Thoracic aorta endothelial cell (primary cell): ENCODE measurements around the genes MPZL1 and MPC2.

- CAGE, long polyA plus RNA = no peak
Measured at GRCh38 chr1:167421734-167422113, 96.6 kb downstream of the CD247 start.

DNA sequence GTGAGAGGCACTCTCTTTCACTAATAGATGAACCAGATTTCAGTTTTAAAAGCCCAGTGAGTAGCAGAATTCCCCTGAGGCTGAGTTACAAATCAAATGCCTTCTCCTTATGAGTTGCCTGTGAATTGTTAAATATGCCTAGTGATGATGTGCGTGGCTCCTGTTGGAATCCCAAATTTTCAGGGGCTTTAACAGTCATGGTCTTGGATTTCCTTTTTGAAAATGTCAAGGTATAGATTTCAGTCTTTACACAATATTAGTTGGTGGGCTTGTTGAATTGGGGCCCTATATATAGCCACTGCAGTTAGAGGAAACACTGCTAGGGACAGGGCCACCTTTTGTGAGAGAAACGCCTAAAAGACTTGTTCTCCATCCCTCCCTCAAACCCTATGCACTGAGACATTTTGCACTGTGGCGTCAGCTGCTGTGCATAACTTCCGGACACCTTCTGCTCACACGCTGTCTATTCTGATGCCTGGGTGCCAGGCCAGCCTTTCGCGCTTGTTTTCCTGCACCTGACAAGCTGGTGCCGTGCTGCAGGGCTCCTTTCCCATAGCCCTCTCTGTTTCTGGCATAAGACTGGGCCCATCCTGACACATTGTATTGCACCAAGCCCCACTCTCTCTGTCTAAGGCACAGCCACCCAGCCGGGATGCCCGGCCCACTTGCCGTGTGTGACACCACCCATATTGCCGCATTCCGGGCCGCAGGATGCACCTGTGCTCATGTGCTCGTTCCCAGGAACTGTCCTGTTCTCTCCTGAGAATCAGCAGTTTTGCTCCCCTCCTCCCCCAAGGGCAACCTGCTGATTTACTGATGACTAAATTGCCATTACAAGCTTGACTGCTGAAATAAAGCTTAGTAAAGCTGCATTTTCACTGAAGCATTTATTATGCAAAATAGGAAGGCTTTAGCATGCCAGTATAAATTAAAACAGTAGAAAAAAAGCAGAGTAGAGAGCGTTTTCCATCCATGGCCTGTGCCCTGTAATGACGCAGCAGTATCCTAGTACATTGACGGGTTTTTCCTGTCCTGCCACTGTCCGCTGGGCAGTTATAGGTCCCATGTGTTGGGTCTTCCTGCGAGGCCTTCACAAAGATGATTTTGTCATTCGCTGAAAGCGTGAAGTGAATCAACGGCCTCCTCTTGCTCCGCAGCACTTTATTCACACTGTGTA lies 88.2 kb downstream of the CD247 start:
- CAGE, long polyA plus RNA = no peak

DNA sequence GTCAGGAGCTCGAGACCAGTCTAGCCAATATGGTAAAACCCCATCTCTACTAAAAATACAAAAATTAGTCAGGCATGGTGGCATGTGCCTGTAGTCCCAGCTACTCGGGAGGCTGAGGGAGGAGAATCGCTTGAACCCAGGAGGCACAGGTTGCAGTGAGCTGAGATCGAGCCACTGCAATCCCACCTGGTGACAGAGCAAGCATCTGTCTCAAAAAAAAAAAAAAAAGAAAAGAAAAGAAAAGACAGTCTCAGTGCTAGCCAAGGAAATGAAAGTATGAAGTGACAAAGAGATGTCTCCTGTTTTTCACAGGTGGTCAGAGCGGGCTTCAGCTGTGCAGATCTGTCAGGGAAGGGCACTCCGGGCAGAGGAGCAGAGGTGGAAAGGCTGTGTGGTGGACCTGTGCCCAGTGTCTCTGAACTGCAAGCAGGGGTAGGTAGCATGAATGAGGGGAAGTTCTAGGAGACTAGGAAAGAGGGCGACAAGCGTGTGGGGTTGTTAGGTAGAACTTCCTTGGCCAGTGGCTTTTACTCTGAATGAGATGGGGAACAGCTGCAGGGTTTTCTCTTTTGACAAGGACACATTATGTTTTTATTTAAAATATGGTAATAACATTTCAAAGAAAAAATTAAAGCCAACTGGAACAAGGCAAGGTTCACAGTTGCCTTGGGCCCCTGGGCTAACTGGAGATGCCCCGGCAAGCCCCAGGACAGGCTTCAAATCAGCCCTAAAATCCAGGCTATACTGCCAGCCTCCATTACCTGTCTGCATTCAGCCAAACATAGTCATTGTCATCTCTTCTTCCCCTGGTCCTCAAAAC lies 67.4 kb downstream of the CD247 start:
- CAGE, long polyA plus RNA = no peak

DNA sequence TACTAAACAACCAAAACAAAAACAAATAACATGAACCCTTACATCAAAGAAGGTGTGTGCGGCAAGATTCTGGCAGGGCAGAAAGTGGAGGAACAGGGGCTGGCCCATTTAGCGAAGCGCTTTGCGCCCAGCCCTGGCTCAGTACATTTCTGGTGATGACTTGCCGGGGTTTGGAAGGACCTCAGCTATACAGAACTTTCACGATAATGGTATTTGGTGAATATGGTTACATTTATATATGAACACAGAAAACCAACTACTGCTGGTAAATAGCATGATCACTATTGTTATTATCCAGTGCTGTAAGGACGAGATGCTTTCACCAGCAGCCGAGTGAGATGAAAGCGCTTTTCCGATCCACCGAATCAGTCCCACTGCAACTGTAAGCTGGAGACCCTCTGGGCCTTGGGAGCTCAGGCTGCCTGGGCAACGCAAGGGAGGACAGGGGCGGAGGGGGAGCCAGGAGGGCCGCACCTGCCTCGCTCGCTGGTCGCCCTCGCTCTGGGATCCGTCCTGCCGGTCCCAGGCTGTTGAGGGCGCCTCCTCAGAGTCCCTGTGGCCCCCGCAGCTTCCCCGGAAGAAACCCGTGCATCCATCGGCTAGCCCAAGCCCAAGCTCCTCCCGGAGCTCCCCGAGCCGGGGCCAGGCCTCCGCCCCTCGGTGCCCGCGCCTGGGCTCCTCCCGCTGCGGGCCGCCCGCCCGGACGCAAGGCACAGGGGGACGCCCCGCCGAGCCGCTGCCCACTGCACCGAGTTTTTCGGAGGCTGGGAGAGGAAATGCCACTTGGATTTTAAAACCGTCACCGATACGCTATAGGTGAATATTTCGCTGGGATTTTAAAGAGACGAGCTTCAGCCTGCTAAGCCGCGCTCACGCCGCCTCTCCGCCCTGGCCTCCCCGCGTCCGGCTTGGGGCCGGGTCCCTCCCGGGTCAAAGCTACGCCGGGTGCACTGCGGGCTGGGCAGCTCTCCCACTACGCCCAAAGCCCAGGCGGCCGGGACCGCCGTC lies 63.6 kb downstream of the CD247 start:
- CAGE, long polyA plus RNA = no peak

GRCh38 chr1:167488945-167489295 lies 29.4 kb downstream of the CD247 start:
- CAGE, long polyA plus RNA = no peak

DNA sequence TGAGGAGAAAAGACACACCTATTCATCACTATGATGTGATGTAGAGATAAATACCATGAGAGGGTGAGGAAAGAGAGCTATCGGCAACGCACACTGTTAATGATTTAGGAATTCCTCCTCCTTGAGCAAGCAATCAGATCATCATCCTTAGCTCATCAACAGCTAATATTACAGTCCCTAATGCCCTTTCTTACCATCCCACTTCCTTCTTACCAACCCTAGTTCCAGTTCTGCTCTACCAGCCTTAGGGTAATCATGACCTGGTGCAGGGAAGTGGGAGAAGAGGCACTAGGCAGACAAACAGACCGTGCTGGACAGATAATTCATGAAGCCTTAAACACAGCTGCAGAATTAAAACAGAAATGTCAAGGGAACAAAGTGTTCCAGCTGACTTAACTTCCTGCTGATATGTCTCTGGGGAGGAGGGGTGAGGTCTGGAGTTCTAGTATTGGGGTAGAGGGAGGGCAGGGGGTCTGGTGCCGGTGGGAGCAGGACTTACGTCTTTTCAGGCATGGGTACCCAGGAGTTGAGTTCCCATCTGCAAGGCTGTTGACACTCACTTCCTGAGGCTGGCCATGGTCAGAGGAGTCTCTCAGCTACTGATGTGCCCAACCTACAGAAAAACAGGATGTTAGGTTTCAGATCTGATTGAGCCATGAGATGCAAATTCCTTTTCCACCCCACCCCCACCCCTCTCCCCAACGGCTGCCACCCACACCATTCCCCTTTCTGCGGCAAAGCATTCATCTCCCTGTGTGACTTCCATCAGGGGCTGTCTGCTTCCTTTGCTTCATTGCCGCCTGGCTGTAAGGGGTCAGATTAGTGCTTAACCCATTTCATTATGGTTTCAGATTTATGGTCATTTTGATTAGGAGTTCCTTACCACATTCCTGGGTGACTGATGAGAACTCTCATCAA lies 12.6 kb upstream of the RCSD1 start:
- CAGE, long polyA plus RNA = no peak

- CAGE, long polyA plus RNA = no peak
Measured at GRCh38 chr1:167630725-167631629, 945 bp downstream of the RCSD1 start.

DNA sequence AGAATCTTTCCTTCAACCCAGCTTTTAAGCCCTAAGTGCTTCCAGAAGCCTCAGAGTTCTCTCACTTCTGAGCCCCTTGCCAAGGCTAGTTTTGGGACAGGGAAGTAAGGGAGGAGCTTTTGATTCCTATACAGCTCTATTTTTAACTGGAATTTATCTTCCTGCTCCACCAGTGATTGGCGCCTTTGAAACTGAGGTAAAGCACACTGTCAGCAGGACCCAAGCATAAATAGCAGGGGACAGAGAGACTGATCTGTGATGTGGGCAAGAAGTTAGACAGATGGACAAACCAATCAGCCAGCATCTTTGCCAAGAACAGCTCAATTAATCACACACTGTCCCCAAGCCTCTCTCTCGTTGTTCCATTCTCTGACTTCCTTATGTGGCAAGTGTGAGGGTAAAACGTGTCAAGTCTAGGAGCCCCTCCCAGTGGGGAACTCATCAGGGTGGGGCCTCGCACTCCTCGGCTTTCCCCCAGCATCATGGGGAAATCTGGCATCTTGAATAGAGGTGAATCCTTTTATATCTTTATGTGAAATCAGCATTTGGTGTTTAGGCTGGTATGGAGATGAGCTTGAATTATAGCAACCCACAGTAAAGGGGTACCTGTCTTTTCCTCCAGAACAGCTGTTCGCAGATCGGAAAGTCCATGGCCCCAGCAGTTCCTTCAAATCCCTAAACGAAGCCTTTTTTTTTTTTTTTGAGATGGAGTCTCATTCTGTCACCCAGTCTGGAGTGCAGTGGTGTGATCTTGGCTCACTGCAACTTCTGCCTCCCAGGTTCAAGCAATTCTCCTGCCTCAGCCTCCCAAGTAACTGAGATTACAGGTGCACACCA lies 40.1 kb upstream of the MPZL1 start:
- CAGE, long polyA plus RNA = no peak

DNA sequence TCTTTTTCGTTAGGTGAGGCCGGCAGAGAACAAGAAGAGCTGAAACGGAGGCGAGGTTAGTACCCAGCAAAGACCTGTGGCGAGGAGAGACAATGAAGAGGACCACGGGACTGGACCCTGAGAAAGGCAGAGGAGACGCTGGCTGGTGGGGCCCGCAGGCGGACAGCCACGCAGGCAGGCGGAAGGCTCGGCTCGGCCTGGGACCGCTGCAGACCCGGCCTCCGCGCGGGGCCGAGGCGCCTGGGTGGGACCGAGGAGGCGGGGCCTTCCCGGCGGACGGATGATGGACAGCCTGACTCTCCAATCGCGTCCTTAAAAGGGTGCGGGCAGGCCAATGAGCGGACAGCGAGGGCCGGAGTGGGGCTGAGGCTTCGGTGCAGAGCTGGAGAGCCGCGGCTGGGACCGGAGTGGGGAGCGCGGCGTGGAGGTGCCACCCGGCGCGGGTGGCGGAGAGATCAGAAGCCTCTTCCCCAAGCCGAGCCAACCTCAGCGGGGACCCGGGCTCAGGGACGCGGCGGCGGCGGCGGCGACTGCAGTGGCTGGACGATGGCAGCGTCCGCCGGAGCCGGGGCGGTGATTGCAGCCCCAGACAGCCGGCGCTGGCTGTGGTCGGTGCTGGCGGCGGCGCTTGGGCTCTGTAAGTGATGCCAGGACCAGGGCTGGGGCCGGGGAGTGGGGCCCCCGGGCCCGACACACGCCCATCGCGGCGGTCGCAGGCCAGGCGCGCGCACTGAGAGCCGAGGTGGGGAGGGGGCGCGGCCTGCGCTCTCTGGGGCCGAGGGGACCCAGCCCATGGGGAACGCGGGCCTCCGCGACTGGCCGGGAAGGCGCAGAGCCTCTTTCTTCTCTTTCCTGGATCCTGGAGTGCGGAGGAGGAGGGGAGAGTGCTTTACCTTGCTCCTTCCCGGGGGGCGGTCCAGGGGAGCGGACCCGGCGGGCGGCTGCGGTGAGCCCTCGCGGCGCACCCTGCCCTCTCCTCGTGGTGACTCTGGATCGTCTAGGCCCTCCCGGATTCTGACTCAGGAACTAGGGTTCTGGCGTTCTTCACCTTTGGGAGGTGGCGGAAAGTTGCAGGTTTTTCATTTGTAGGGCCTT lies at the start of gene MPZL1:
Gene MPZL1, plus strand, starts transcription at position 377 of the 1,095 bp plus-strand sequence.
- CAGE, long polyA plus RNA = no peak

- CAGE, long polyA plus RNA = no peak
Measured at GRCh38 chr1:167803329-167804097, 81.7 kb downstream of the MPZL1 start.

DNA sequence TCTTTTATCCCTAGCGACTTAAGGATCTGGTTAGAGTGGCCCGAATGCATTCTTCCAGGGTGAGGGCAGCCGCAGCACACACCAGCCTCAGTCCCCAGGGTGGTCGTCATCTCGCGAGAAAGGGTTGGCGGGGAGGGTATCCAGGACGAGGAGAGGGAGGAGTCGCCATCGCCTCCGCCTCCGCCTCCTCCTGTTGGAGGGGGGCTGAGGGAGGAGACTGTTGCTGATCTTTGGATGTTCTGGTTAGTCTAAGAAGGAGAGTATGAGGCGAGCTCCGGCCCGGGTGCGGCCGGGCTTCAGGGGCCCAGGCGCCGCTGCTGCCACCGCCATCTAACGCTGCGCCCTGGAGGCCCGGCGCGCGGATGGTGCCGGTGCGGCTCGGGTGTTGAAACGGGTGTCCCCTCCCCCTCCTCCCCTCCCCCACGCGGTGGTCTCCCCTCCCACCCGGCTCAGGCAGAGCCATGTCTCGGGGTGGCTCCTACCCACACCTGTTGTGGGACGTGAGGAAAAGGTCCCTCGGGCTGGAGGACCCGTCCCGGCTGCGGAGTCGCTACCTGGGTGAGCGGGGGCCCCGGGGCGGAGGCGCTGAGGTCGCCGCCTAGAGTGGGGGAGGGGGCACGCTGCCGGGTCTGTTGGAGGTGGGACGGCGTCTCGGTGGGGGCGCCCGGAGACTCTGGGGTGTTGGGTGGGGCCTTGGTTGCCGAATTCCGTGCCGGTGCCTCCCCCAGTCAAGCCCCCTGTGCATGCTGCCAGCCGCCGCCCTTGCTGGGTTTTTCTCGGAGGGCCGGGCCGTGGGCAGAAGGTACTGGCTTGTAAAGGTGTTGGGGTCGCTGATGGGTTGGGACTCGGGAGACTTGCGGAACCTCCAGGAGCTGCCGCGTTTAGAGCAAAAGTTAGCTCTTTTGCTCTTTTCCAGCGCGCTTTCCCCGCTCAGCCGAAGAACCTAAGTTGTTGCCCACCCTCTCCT lies at the start of gene MPC2:
Gene MPC2, minus strand, starts transcription at position 622 of the 967 bp plus-strand sequence.
- CAGE, long polyA plus RNA = no peak

- CAGE, long polyA plus RNA = no peak
Measured at GRCh38 chr1:167965876-167966607, 29.2 kb upstream of the MPC2 start.

DNA sequence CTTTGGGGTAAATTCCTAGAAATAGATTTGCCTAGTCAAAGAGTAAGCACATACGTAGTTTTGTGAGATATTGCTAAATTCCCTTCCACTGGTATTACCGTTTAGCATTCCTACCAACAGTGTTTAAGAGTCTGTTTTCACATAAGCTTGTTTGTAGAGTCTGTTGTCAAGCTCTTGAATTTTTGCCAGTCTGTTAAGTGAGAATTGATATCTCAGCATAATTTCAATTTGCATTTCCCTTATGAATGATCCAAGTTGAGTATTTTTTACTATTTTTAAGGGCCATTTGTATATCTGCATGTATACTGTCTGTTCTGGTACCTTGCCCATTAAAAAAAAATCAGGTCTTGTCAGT lies 37.0 kb upstream of the MPC2 start:
- CAGE, long polyA plus RNA = no peak

DNA sequence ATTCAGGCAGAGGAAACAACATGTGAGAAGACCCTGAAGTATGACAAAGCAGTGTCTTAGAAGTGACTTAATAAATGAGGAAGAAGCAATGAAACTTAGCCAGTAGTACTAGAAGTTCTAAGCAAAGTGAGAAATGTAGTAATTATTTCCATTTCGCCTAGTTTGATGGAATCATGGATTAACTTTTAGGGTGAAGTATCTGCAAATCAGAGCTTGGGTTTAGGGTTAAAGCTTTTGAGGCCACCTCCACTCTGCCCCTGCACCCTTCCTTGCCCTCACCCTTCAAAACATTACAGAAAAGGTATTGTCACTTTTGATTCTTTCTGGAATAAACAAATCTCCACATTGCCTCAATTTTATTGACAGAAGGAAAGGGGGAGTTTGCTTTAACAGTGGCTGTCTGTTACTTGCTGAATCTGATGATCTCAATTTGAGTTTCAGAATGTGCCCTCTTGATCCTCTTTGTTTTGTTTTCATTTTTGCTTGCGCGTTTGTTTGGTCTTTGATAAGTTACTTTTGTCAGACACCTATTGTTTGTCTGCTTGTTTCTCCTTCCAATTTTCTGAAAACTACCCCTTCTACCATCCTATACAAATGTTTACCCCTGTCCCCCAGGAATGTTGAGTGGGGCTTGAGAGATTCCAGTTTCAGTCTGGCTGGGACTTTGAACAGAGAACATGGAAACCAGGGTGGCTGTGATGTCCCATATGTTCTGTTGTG lies 11.6 kb upstream of the XCL2 start:
- CAGE, long polyA plus RNA = no peak

DNA sequence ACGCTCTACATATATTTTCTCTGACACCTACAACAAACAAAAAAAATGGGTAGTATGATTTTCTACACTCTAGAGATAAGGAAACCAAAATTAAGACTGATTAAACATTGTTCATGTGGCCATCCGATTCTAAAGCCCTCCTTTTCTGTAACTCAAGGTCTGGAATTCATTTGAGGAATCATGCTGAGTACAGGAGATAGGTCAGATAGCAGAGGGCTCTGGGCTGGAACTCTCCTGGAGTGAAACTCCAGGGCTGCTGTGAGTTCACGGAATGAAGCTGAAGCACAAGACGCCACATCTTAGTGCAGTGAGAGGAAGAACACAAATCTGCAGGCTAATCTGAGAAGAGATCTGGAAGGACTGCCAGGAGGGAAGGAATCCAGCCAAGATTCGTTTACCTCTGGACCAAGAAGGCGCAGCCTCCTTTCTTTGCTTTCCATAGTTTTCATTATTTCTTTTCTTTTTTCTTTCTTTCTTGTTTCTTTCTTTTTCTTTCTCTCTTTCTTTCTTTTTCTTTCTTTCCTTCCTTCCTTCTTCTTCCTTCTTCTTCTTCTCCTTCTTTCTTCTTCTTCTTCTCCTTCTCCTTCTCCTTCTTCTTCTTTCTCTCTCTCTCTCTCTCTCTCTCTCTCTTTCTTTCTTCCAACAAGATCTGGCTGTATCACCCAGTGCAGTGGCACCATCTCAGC lies 74.8 kb upstream of the ATP1B1 start:
- CAGE, long polyA plus RNA = no peak

DNA sequence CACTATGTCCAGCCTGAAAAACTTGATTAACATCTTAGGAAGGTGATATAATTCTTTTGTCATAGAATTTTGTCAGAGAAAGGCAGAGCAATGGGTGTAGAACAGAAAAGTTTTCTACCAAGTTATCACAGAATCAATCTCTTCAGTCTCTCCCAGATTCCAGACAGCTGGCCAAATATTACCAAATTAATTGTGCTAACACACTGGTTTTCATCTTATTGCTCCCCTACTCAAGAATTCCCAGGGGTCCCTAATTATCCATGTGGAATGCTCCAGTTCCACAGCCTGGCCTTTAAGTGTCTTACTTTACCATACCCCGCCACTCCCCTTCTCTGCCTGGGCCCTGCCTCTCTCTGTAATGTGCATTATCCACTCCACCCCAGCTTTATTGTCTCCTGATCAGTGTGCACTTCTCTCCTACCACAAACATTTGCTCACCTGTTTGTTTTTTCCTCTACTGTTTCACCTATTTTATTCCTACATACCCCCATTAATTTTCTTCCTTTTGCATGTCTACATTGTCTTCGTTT lies 33.6 kb upstream of the ATP1B1 start:
- CAGE, long polyA plus RNA = no peak

DNA sequence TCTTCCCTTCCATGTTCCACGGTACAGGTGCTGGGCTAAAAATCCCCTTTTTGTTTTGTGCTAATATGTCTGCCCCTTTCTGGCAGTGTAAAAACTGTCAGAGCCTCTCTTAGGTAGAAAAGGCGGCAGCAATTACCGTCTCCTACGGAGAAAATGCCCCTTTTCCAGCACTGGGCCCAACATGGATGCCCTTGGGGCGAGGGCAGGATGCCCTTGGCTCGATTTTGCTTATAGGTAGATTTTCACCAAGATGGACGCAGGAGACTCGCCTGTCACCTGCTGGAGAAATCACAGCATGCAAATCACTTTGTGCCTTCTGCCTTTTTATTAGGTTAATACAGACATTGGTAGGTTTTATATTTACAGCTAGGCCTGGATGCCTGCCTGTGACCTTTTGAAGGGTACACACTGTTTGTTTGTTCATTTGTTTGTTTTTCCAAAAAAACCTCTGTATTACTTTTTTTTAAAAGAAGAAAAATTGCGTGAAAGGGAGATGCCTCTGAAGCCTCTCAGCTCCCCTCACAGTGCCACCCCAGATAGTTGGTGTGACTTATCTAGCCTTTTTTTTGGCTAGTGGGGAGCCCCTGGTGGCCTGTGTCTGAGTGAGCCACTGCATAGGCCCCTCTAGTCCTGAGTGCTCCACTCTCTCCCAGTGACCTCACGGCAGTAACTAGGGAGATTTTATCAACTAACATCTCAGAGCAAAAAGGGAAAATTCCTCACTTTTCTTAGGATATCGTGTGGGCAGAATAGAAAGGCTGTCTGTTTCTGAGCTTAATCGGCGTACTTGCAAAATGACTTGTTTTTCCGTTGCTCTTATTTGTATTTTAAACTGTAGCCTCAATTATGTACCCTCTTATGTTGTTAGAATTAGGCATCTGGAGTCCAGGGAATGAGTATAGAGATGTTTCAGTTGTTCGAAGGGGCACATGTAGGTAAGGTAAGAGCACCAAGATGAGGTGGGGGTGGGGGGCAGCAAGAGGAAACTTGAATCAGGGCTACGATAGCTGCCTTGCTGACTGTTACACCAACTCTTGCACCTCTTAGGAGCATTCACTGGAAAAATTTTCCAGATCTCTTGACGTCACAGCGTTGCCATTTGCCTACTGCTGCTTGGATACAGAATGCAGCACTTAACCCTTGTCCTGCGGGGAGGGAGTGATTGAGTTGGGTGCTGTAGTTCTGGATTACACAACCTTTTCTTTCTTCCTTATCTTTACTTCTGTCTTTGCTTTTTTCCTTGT lies 2.7 kb downstream of the ATP1B1 start:
- CAGE, long polyA plus RNA = no peak

DNA sequence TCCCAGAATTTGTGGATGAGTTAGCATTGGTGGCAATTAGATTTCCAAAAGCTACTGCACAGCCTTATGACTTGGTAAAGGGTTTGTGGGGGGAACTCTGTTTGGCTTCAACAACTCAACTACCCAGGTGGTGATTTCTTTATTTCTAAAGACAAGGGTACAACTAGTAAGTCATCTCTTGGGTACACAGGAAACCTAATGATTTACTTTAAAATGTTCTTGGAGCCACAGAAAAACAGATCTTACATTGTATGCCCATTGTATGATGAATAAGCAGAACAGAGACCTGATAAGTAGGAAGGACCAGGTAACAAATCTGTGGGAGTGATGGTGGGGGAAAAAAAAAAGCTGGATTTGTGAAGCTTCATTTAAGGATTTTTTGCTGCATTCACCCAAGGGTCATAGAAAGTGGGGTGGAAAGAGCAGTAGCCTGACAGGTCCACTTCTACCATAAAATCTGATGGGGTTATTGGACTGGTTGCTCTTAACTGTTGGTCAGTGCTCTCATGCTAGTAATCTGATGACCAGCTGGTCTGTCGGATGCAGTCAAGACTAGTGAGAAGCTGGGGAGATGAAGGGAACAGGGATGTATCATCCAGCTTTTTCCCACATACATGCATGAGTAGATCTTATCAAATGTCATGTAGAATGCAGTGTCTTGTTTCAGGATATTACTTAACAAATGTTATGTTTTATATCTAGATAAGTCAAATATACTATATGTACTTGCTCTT lies 10.9 kb downstream of the ATP1B1 start:
- CAGE, long polyA plus RNA = no peak

DNA sequence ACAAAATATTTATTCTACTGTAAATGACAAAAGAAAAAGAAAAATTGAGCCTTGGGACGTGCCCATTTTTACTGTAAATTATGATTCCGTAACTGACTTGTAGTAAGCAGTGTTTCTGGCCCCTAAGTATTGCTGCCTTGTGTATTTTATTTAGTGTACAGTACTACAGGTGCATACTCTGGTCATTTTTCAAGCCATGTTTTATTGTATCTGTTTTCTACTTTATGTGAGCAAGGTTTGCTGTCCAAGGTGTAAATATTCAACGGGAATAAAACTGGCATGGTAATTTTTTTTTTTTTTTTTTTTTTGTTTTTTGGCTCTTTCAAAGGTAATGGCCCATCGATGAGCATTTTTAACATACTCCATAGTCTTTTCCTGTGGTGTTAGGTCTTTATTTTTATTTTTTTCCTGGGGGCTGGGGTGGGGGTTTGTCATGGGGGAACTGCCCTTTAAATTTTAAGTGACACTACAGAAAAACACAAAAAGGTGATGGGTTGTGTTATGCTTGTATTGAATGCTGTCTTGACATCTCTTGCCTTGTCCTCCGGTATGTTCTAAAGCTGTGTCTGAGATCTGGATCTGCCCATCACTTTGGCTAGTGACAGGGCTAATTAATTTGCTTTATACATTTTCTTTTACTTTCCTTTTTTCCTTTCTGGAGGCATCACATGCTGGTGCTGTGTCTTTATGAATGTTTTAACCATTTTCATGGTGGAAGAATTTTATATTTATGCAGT lies 25.4 kb downstream of the ATP1B1 start:
- CAGE, long polyA plus RNA = no peak

GRCh38 chr1:169309170-169309878 lies 58.3 kb downstream of the NME7 start:
- CAGE, long polyA plus RNA = no peak